Bile duct (tissue), 1 donor: ENCODE results near the genes ZNF281 and TMEM9.

DNA sequence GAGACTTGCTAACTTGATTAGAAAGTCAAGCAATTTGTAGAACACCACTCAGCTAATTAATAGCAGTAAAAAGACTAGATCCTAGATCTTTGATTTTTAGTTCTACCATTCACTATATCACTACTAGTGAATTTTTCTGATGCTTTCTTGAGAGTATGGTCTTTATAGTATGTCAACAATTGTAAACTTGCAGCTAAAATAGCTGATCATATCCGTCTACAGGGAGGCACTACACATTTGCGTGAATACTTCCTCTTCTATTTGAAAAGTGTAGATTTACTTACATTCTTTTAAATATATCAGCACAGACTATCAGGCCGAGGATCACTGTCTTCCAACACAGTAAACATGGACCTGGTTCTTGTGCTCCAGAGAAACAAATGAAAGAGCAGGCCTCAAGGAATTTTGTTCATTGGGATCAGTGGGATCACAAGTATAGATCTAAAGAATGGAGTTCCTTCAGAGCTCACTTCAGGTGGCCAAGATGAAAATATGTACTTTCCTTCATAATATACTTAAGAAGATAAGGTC is 18.6 kb upstream of the PTPRC start:
- PRO-cap = no peak

- PRO-cap = no peak
These were observed 30.2 kb downstream of the PTPRC start for GRCh38 chr1:198668911-198669525.

GRCh38 chr1:198679433-198680380 is 40.9 kb downstream of the PTPRC start:
- PRO-cap = unidirectional peak, minus-strand start at chr1:198679672

DNA sequence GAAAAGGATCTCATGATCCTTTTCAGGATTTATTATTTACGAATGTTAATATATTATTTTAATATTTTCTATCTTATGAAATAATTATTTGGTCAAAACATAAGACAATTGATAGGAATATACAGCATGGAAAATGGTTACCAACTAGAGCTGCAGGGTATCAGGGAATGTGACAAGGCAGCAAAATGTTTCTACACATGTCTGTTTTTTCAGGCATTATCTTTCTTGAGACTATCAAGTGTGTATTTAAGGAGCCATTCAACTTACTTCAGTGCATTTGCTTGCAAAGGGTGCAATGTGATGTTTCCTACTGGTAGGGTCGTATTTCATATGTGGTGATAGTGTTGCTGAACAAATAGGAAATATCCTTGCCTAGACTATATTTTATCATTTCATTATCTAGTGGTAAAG is 42.3 kb downstream of the PTPRC start:
- PRO-cap = no peak

DNA sequence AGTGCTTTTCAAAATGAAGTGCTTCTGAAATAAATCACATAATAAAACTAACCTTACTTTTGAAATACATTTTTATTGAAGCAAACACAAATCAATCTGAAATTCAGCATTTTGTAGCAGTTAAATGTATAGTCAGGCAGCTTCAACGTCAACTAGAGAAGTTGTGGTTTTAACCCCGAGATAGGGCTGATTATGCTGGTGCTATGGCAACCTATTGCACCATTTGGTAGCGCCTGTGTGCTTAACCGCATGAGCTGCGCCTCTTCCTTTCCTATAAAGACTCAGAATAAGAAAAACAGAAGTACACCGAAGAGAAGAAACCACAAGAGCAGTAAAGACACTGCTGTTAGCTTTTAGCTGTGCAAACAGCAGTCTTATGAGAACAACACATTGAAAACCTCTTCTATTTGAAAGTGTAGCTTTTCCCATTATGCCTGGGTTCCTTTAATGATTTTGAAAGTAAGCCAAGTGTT is 43.0 kb downstream of the PTPRC start:
- PRO-cap = bidirectional peak, plus-strand start at position 304 of the sequence, minus-strand start at position 154 of the sequence

- PRO-cap = no peak
These were observed 64.7 kb downstream of the PTPRC start for GRCh38 chr1:198703525-198703958.

GRCh38 chr1:198763209-198763855 is 124.5 kb downstream of the PTPRC start:
- PRO-cap = no peak

DNA sequence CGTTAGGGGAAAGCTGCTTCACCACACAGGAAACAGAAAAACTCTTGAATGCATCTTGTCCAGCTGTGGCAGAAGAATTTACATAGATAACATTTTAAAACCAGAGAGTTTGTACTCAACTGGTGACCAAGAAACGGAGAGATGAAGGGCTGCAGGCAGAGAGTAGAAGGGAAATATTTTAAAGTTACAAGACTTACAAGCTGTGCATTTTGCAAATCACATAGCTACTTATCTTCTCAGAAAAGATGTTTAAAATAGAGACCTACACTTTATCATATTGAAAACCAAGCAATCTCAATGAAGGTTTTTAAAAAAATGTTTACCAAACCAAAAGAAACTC is 402.9 kb downstream of the PTPRC start:
- PRO-cap = no peak

GRCh38 chr1:200040007-200040960 is 12.8 kb downstream of the NR5A2 start:
- PRO-cap = bidirectional peak, plus-strand start at chr1:200040761, minus-strand start at chr1:200040735

GRCh38 chr1:200072616-200072930 is 45.1 kb downstream of the NR5A2 start:
- PRO-cap = no peak

DNA sequence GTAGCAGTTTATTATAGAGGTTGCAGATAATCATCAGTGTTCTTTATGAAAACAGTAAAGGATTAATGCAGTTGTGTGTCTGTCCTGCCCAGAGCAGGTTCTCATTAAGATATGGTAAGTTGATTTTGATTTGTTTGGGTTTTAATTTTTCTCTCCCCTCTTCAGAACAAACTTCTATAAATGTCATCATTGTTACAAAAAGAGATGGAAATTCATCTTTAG is 76.7 kb downstream of the NR5A2 start:
- PRO-cap = no peak

DNA sequence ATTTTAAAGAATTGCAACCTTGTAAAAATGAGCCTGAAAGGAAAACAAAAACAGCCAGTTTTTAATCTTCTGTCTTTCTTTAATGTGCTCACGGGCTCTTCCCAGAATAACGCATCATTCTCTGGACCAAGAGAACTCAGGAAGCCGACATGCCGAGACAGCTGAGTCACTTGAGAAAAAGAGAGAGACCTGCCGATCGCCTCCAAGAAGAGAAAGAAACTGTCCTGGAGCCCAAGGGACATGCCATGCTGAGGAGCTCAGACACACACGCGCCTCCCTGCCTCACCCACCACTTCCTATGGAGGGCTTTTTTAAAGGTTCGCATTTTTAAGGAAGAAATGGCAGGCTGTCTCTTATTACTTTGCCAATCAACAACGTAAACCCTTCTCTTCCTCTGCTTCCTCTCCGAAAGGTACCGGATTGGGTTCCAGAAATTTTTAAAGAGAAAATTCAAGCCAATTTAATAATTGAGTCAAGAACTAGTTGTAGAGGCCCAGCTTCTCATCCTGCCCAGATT is 176.4 kb downstream of the ZNF281 start:
- PRO-cap = no peak

DNA sequence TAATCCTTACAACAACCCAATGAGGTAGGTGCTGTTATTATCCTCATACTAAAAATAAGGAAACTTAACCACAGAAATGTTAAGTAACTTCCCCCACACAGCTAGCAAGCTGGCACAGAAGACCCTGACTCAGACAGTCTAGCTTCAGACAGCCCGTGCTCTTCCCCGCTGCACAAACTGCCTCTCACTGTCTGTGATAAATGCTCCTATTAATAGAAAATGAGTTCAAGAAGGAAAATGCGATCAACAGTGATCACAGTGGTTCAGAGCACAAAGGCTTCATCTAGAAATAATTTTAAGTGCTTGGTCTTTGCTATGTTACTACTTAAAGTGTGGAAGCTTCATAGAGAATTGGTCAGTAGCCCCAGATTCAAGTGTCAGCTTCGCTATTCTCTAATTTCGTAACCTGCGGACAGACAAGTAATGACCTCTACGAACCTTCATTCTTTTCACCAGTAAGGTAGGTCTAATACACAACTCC is 41.6 kb downstream of the ZNF281 start:
- PRO-cap = no peak

DNA sequence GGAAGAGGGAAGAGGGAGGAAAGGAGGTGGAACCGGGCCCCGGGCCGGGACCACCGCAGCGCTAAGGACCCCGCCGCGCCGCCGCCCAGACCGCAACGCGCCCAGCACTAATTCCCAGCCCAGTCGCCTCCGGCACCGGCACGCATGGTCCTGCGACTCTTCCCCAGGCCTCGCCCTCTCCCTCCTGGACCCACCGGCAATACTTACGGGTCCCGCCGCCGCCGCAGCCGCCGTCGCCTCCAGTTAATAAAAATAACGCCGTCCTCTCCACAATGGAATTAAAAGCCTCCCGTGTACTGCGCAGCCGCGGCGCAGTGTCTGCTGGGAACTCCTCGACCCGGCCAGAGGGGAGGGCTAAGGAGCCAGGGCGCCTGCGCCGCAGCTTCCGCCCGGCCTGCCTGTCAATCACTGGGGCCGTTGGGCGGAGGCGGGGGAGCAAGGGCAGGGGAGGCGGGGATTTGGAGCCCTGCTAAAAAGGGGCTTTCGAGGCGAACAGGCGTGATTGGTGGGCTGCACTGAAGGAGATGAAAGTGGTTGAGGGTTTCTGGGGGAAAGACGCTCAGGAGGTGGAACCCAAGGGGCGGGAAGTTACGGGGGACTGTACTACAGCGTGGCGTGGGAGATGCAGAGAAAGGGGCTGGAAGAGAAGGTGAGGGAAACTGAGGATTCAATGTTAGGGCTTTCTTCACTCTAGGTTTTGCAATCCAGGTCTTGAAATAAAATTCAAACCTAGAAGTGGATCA is at the start of gene ZNF281:
Gene ZNF281, minus strand, starts transcription at position 298 of the 743 bp plus-strand sequence.
- PRO-cap = bidirectional peak, plus-strand start at position 408 of the sequence, minus-strand start at position 254 of the sequence

DNA sequence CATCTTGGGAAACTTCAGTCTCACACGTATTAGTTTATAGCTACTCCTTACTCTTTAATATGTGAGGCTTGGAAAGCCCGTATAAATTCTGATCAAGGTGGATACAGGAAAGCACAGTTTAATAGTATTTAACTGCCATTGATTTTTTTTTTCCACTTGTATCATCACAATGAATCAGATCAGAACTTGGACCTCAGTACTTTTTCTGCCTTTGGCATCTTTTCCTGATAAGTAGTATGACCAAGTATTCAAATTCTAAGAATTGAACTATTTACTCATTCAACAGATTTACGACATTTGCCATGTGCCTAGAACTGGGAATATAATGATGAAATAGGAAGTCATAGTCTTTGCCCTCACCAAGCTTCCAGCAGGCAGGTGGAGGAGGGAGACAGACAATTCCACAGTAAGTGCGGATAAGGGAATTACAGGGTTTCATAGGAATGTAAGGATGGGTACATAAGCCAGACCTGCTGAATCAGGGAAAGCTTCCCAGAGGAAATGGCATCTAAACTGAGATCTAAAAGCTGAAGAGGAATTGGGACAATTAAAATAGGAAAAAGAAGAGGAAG is 5.1 kb upstream of the DDX59 start:
- PRO-cap = no peak

- PRO-cap = no peak
These were observed 27.4 kb downstream of the KIF21B start for GRCh38 chr1:200996089-200996488.

- PRO-cap = no peak
These were observed 12.1 kb downstream of the CACNA1S start for GRCh38 chr1:201100062-201100578.

- PRO-cap = unidirectional peak, minus-strand start at chr1:201154258; bidirectional peak, plus-strand start at chr1:201154612, minus-strand start at chr1:201154494
These were observed at the start of gene TMEM9 for GRCh38 chr1:201154128-201155250. TMEM9 (minus strand) TSS chr1:201154474.

- PRO-cap = no peak
These were observed 8.8 kb upstream of the PKP1 start for GRCh38 chr1:201274481-201274996.

DNA sequence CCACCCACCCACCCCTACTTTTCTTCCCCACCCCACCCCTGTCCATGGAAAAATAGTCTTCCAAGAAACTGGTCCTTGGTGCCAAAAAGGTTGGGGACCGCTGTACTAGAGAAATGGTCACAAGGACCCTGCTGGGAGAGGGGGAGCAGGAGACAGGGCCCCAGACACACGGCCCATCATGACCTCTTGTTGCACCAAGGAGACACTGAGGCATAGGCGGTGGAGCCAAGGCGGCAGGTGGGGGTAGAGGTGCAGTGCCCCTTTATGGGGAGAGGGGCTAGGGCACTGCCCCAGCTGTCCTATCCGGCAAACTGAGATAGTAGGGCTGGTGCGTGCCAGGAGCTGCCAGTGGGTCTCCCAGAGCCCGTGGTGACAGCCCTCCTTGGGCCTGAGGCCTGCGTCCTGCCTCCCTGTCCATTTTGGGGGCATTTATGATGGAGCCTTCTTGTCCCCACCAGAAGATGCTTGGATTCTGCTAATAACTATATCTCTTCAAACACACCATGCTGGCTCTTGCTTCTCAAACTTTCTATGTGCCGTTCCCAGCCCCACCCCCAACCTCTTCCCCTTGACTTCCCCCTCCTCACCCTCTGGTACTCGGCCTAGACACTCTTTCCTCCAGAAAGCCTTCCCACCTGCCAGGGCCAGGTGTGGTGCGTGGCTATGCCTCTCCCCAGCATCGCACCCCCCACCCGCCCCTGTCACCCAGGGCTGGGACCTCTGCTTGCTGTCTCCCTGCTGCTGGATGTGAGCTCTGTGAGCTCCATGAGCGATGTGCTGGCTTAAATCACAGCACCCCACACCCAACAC is 20.1 kb downstream of the TNNT2 start:
- PRO-cap = no peak